Uterus (tissue), 7 donors: ENCODE measurements around the genes STARD9 and B2M.

GRCh38 chr15:42447622-42448033 is 43.3 kb downstream of the ZNF106 start:
- PRO-cap, 4 experiments: no peak in any of the 4 experiments
- RAMPAGE, long total RNA, 2 experiments: no peak in any of the 2 experiments
- RRBS: no CpG with 5 or more reads among the region's 2 CpGs

- PRO-cap, 4 experiments: peak in 4 of 4 experiments; most common plus-strand start chr15:42575705 (in 2)
- RAMPAGE, long total RNA, 2 experiments: start-site peak on the plus strand in 1 of 2 experiments, at chr15:42575584-42576003 at its widest, 194 reads per replicate
- RRBS: 1% methylated on average over 8 of the region's 60 CpGs
Observed at GRCh38 chr15:42575533-42576174, at the start of gene STARD9. Gene STARD9, plus strand, starts transcription at chr15:42575606.

- PRO-cap, 4 experiments: no peak in any of the 4 experiments
- RAMPAGE, long total RNA, 2 experiments: no peak in any of the 2 experiments
- RRBS: no CpG with 5 or more reads among the region's 4 CpGs
Observed at GRCh38 chr15:42583967-42584567, 8.7 kb downstream of the STARD9 start.

DNA sequence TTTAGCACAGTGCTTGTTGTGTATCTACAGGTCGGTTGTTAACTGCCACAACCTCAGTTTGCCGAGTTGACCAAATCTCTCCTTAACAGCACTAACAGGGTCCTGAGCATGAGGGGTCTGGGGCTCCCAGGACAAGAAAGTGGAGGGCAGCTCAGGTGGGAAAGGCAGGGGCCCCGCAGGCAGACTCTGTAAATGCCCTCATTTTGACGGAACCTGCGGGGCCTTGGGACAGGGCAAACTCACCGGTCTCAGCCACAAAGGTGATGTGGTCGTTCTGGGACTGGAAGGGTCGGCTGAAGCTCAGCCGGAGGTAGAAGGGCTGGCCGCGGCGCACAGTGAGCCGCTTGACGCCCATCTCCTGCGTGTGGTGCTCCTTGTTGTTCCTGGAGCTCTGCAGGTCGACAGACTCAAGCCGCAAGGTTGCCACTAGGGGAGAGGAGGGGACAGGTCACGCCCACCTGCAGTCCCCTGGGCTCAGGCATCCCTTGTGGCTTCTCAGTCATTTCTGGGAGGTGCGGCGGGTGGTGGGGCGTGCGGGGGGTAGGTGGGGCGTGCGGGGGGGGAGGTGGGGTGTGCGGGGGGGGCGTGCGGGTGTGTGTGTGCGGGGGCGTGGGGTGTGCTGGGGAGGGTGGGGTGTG is 8.7 kb downstream of the TGM7 start:
- PRO-cap, 4 experiments: no peak in any of the 4 experiments
- RAMPAGE, long total RNA, 2 experiments: no peak in any of the 2 experiments
- RRBS: 23% methylated on average over 4 of the region's 29 CpGs

- PRO-cap, 4 experiments: no peak in any of the 4 experiments
- RAMPAGE, long total RNA, 2 experiments: no peak in any of the 2 experiments
- RRBS: no CpG with 5 or more reads among the region's 9 CpGs
Observed at GRCh38 chr15:43530595-43531607, 13.5 kb downstream of the MAP1A start.

DNA sequence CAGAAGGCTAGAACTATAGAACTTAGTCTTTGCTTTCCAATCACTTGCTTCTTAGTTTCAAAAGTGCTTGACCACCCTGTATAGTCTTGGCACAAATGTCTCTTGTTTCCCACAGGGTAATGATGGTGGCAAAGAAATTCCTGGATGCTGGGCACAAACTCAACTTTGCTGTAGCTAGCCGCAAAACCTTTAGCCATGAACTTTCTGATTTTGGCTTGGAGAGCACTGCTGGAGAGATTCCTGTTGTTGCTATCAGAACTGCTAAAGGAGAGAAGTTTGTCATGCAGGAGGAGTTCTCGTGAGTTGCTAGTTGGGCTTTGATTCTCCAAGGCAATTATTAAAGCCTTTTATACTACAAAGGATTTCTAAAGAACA is 10.2 kb downstream of the ELL3 start:
- PRO-cap, 4 experiments: no peak in any of the 4 experiments
- RAMPAGE, long total RNA, 2 experiments: no peak in any of the 2 experiments
- RRBS: no CpG with 5 or more reads among the region's 2 CpGs

DNA sequence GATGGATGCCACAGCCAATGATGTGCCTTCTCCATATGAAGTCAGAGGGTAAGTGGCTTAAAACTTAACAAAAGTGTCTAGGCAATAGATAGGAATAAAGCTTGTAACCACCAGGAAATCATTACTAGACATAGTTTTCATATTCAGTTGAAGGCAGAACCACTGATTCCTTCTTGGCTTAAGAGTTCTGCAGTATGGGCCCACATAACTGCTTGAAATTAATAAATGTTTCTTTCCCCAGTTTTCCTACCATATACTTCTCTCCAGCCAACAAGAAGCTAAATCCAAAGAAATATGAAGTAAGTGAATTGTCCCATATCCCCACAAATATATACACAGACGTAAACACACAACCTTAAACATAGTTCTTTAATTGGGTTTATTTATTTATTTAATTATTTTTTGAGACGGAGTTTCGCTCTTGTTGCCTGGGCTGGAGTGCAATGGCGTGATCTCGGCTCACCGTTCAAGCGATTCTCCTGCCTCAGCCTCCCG is 6.4 kb downstream of the ELL3 start:
- PRO-cap, 4 experiments: no peak in any of the 4 experiments
- RAMPAGE, long total RNA, 2 experiments: no peak in any of the 2 experiments
- RRBS: no CpG with 5 or more reads among the region's 8 CpGs

DNA sequence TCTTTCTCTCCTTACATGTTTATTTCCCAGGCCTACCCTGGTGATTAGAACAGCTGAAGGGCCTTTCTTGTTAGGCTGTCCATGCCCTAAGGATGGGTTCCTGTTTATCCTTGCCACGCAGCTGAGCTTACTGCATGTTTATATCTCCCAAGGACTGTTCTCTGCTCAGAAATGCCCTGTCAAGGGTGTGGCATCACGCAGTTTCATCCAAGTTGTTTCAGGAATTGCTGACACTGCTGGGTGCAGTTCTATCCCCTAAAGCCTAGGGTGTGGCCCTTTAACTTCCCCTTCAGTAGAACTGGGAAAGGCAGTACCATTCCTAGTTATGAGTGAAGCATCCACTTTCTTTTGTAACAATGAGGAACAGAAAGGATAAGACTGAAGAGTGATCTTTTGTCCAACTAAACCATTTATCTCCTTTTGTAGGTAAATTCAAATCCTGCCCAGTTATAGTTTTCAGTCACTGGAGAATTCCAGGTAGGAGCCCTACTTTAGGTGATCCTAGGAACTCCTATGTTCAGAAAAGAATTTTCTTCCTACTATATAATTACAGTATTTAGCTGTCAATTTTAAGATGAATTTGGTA is 4.9 kb downstream of the ELL3 start:
- PRO-cap, 4 experiments: no peak in any of the 4 experiments
- RAMPAGE, long total RNA, 2 experiments: no peak in any of the 2 experiments
- RRBS: no CpG with 5 or more reads among the region's 2 CpGs

- PRO-cap, 4 experiments: no peak in any of the 4 experiments
- RAMPAGE, long total RNA, 2 experiments: no peak in any of the 2 experiments
- RRBS: no CpG with 5 or more reads among the region's 6 CpGs
Observed at GRCh38 chr15:43872900-43873677, 46.3 kb downstream of the WDR76 start.

DNA sequence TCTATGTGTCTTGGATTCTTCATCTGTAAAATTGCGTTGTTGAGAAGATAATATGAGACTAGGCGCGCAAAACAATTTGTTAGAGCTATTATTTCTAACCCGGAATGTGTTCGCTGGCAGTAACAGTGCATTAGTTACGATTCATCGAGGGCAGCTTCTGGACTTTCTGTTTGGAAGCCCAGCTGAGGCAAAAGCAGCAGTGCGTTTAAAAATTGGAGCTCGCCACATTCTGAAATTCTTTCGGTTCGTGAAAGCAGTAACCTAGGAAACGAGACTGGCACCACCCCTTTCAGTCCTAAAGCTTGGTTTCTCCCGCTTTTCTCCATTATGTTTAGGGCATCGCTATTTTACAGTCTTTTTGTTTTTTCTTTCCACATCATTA is 803 bp upstream of the GOLM2 start:
- PRO-cap, 4 experiments: peak in 4 of 4 experiments; most common plus-strand start position 292 of the sequence (in 3); most common minus-strand start position 237 of the sequence (in 2)
- RAMPAGE, long total RNA, 2 experiments: no peak in any of the 2 experiments
- RRBS: no CpG with 5 or more reads among the region's 14 CpGs

- PRO-cap, 4 experiments: no peak in any of the 4 experiments
- RAMPAGE, long total RNA, 2 experiments: no peak in any of the 2 experiments
- RRBS: no CpG with 5 or more reads among the region's 5 CpGs
Observed at GRCh38 chr15:44666787-44667413, 3.4 kb upstream of the SPG11 start.

DNA sequence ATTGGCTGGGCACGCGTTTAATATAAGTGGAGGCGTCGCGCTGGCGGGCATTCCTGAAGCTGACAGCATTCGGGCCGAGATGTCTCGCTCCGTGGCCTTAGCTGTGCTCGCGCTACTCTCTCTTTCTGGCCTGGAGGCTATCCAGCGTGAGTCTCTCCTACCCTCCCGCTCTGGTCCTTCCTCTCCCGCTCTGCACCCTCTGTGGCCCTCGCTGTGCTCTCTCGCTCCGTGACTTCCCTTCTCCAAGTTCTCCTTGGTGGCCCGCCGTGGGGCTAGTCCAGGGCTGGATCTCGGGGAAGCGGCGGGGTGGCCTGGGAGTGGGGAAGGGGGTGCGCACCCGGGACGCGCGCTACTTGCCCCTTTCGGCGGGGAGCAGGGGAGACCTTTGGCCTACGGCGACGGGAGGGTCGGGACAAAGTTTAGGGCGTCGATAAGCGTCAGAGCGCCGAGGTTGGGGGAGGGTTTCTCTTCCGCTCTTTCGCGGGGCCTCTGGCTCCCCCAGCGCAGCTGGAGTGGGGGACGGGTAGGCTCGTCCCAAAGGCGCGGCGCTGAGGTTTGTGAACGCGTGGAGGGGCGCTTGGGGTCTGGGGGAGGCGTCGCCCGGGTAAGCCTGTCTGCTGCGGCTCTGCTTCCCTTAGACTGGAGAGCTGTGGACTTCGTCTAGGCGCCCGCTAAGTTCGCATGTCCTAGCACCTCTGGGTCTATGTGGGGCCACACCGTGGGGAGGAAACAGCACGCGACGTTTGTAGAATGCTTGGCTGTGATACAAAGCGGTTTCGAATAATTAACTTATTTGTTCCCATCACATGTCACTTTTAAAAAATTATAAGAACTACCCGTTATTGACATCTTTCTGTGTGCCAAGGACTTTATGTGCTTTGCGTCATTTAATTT is at the start of gene B2M:
Gene B2M, plus strand, starts transcription at position 50 of the 894 bp plus-strand sequence.
- PRO-cap, 4 experiments: peak in 4 of 4 experiments; most common plus-strand start position 50 of the sequence (in 4); most common minus-strand start position 641 of the sequence (in 4)
- RAMPAGE, long total RNA, 2 experiments: start-site peak on the plus strand in 2 of 2 experiments, centred at positions 54 to 55 of the sequence, 7,950 to 76,884 reads per replicate
- RRBS: no CpG with 5 or more reads among the region's 67 CpGs

GRCh38 chr15:45150779-45151454 is 21.1 kb downstream of the DUOX1 start:
- PRO-cap, 4 experiments: no peak in any of the 4 experiments
- RAMPAGE, long total RNA, 2 experiments: no peak in any of the 2 experiments
- RRBS: no CpG with 5 or more reads among the region's 10 CpGs

DNA sequence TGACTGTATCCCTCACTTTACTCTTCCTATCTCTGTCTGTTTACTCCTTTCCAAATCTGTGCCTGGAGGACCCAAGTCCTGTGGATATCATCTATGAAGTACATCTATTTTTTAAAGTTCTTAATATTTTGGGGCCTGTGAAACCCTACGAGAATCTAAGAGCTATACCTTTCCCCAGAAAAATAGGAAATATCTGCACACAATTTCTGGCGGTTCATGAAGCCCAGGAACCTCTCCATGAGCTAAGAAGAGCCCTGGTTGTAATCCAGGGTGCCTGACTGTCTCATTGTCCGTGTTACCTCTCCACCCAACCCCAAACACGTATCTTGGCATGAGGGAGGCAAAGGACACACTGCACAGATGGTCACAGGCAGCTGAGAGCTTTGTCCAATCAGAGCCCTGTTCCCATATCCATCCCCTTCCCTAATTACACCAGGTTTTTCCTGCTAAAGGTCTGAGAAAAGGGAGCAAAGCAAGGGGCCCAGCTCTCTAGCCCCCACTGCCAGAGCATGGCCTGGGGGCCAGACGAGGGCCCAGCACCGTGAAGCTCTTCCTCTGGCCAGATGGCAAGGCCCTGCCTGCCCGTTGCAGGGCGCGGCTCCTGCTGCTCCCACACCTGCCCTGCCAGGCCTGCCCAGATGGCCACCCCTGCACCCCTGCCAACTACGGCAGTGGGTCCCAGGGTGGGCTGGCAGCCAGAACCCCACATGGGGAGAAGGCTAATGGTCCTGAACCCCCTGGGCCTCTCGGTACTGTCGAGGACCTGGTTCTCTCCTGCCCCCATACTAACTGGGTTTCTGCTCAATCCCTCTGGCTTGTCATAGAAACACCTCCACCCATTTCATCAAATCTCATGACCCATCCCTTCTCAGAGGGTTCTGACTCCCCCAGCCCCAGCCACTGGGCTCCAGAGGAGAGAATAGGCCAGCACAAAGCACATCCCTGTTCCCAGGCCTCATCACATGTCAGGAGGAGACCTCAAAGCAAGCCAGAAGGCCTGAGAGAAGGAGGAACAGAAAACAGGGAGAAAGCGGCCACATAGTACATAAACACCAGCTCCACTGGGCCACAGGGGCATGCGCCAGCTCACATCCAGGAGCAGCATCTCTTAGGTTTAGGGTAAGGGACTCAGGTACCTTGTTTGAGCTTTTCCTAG is 3.1 kb downstream of the SHF start:
- PRO-cap, 4 experiments: no peak in any of the 4 experiments
- RAMPAGE, long total RNA, 2 experiments: no peak in any of the 2 experiments
- RRBS: no CpG with 5 or more reads among the region's 14 CpGs

DNA sequence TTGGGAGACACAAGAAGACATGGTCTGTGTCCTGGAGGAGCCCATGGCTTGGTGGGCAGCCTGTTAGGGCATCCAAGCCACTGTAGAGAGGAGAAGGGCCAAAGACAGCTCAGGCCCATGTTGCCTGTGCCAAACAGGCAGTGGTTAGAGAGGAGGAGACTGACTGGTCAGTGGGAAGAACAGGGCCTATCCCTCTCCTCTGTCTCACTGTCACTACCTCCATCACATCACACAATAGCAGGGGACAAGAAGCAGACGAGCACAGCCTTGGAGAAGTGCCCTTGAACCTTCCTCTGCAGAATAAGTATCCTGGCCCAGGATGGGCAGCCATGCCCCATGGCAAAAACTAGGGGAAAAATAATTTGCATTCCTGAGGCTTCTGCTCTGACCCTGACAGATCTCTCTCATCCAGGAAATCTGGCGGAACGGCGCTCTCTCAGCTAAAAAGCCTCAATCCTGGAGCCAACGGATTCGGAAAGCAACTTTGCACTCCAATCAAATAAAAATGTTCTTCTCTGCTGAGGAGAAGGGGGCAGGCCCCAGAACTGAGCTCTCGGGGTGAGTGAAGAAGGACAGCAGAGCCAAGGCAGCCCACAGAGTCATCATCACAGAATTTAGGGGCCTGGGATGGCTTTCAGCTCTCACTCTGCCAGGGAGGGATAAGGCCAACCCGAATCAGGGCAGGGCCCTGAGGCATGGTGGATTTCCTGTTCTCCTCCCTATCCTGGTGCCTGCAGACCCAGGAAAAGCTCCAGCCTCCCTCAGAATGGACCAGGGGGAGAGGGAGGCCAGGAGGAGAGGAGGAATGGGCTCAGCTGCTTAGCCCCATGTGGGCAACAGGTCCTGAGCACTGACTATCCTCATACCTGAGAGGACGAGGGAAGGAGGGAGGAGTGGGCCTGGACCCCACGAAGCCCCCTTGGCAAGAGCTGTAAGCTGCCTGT is 1.6 kb downstream of the SHF start:
- PRO-cap, 4 experiments: peak in 2 of 4 experiments; most common plus-strand start position 234 of the sequence (in 1)
- RAMPAGE, long total RNA, 2 experiments: no peak in any of the 2 experiments
- RRBS: no CpG with 5 or more reads among the region's 10 CpGs

GRCh38 chr15:45314435-45314943 is 62.5 kb downstream of the SLC28A2 start:
- PRO-cap, 4 experiments: no peak in any of the 4 experiments
- RAMPAGE, long total RNA, 2 experiments: no peak in any of the 2 experiments
- RRBS: no CpG with 5 or more reads among the region's 13 CpGs

DNA sequence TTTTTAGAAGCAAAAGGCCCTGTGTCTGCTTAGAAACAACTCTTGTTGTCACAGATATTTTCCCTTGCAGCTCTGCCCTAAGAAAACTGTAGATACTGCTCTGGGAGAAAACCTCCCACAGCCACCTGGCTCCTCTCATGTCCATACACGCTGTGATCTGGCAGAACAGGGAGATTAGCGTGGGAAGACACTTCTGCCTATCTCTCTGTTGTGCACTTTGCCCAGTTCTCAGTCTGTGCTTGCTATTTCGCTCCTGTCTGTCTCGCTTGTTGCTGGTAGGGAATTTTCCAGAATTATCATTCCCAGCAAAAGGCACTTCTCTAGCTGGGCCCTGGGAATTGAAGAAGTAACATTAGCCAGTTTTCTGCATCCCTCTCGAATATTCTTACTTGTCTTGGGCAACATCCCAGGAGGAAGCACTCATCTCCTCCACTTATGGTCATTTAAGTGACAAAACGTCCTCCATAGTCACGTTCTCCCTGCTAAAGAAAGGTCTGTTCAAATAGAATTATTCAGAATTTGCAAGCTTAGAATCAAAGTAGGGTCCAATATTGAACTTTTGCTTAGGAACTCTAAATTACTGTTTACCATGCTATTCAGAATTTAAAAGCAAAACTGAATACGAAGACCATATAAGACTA is 8.2 kb upstream of the GATM start:
- PRO-cap, 4 experiments: no peak in any of the 4 experiments
- RAMPAGE, long total RNA, 2 experiments: no peak in any of the 2 experiments
- RRBS: no CpG with 5 or more reads among the region's 8 CpGs

DNA sequence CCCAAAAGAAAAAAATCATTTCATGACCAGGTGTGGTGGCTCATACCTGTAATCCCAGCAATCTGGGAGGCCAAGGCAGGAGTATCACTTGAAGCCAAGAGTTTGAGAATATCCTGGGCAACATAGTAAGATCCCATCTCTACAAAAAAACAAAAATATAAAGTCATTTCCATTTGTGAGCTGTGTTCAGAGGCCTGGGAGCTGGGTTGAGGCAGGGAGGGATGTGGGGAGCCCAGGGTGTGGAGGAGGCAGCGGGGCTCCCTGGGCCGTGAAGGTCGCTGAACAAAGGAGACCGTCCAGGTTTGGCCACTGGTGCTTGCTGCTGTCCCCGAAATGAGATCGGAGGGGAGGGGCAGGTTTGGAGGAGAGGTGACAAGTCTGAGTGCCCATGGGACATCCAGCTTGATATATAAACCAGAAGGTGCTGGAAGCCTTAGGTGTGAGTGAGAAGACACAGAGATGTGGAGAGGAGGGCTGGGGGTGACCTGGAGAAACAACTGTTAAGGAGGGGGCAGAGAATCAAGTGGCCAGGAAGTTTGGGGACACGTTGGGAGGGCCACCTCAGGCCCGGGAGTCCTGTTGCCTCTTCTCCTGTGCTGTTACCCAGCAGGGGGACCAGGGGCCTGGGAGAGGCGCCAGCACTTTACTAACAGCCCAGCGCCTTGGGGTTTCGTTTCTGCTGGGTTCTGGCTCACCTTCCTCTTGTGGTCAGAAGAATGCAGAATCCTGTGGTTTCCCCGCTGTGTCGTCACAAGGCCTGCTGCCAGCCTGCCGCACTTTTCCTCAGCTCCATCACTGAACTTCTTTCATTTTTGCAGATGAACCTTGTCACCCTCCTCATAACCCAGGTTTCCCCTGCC is 24.1 kb downstream of the C15orf48 start:
- PRO-cap, 4 experiments: peak in 2 of 4 experiments; most common plus-strand start position 743 of the sequence (in 1); most common minus-strand start position 688 of the sequence (in 2)
- RAMPAGE, long total RNA, 2 experiments: no peak in any of the 2 experiments
- RRBS: no CpG with 5 or more reads among the region's 14 CpGs

DNA sequence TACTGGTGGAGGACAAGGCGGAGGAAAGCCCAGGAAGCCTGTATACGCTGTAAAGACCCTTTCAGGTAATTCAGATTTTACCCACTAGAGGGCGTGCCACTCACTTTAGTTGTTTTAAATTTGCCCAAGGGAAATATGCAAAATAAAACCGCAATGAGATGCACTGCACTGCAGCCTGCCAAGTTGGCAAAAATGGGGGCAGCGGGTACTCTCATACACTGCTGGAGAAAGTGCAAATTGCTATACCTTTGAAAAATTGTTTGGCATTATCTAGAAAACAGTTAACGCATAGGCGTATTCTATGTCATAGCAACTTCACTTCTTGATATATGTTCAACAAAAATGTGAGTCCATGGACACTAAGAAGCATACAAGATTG is 27.6 kb downstream of the C15orf48 start:
- PRO-cap, 4 experiments: no peak in any of the 4 experiments
- RAMPAGE, long total RNA, 2 experiments: no peak in any of the 2 experiments
- RRBS: no CpG with 5 or more reads among the region's 7 CpGs

- PRO-cap, 4 experiments: no peak in any of the 4 experiments
- RAMPAGE, long total RNA, 2 experiments: no peak in any of the 2 experiments
- RRBS: no CpG with 5 or more reads among the region's 7 CpGs
Observed at GRCh38 chr15:45521552-45521858, 1.1 kb downstream of the SLC30A4 start.